Islet of Langerhans (tissue), 1 donor: Measurements from ENCODE around the gene PCYT2.

DNA sequence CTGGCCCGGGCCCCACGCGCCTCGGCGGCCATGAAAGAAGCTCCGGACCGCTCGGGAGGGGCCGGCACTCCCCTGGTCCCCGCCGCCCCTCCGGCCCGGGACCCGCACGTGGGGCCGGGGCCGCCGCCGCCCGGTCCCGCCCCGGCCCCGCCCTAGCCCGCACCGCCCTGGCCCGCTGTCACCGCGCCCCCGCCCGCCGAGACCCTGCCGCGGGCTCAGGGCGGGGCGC is 267 bp downstream of the ARHGDIA start:
- RRBS = 6% methylated on average over 6 of the region's 35 CpGs

DNA sequence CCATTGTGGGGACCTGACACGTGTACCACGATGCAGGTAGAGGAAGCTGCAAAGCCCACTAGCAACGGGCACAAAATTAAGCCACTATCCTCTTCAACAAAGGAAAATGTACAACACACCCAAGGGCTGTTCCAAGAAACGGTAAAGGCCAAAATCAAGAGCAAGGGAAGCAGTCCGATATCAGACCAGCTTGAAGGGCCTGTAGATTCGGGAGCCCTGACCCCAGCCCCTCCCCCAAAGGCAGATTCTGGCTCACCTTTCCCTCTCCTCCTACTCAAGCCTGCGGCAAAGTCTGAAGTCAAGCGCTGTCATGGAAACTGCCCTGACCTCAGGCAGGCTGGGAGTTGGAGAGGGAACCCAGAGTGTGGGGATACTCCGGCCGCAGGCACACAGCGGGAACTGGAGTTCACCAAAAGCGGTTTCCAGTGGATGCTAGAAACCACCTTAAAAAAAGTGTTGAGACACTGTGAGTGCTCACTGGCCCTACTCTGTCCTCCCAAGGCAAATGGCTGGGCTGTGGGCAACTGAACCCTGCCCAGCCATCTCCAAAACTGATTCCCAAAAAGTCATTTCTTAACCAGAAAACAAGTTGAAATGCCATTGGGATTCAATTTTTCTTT is 1.7 kb downstream of the ALYREF start:
- RRBS = no CpG with 5 or more reads among the region's 12 CpGs

GRCh38 chr17:81910236-81910897 is 832 bp downstream of the PCYT2 start:
- RRBS = 4% methylated on average over 3 of the region's 26 CpGs

DNA sequence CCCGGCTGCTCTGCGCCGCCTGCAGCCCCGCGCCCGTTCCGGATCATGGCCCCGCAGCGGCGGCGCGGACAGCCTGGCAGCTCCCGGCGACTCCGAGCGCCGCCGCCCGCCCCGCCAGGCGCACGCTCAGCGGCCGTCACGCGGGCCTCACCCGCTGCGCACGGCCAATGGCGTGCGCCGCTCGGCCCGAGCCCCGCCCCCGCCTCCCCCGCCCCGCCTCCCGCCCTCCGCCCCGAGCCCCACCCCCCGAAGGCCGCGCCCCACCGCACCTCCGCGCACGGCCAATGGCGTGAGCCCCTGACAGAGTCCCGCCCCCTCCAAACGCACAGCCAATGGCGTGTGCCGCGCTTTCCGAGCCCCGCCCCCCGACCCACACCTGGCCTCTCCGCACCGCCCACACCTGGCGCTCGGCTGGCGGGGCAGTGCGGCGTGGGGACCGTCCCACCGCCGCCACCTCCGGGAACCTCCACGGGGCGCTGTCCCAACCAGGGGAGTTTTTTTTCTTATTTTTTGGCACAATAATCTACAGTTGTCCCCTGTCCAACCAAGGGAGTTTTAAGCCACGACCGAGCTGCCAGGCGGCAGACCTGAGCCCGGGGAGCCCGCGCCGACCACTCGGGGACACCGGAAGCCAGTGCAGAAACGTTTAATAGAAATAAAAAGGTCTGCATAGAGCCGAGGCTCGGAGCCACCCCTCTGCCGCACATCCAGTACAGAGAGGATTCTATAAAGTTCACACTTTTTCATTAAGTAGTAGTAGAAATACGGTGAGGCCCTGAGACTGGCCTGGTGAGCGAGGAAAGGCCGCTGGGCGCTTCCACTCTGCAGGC is at the start of gene PCYT2:
PCYT2 (minus strand) TSS at position 91 of the 830 bp plus-strand sequence.
- RRBS = 4% methylated on average over 13 of the region's 87 CpGs

DNA sequence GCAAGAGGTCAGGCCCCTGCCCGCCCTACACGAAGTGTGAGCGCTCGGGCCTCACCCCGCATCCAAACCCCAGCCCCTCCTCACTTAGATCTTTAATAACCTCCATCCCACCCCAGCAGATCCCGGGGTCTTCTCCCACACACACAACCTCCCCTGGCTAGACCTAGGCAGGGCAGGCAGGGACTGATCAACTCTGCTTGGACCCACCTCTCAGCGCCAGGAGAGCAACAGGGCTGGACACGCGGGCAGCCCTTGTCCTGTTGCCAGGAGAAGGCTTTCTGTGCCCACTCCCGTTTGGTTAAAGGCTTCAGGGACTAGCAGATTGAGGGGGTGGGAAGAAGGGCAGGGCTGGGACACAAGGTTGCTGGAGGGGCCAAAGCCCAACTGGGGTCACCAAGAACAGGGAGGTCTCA is 477 bp upstream of the SIRT7 start:
- RRBS = no CpG with 5 or more reads among the region's 10 CpGs

- RRBS = 57% methylated on average over 3 of the region's 38 CpGs
Observed at GRCh38 chr17:81922723-81923238, 4.8 kb downstream of the MAFG start.

- RRBS = no CpG with 5 or more reads among the region's 15 CpGs
Observed at GRCh38 chr17:81932222-81933393, 4.5 kb downstream of the PYCR1 start.

DNA sequence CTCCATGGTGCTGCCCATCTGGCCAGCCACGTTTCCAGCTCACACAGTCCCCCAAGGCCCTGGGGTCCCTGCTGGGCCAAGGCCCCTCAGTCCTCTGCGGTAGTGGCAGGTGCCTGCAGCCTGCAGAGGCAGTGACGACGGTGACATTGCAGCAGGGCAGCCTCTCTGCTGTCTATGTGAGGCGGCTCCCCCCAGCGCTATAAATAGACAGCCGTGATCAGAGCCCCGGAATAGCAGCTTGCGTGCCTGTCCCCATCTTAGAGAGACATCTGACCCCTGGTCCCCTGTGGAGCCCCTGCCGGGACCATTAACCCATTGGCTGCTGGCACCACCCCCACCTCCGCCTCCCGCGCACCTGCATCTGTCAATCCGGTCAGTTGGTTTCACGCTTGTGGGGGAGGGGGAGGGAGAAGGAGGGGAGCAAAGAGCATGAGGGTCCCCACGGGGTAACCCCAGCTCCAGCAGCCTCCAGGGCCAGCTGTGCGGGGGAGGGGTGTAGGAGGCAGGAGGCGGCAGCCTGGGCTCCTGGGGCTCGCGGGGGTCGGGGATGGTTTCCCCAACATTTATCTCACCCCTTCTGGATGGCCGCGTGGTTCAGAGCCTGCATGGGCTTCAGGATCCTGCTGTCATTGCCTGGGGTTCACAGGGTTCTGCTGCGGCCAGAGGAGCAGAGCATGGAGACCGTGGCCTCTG is 4.8 kb upstream of the PYCR1 start:
- RRBS = 11% methylated on average over 7 of the region's 25 CpGs

DNA sequence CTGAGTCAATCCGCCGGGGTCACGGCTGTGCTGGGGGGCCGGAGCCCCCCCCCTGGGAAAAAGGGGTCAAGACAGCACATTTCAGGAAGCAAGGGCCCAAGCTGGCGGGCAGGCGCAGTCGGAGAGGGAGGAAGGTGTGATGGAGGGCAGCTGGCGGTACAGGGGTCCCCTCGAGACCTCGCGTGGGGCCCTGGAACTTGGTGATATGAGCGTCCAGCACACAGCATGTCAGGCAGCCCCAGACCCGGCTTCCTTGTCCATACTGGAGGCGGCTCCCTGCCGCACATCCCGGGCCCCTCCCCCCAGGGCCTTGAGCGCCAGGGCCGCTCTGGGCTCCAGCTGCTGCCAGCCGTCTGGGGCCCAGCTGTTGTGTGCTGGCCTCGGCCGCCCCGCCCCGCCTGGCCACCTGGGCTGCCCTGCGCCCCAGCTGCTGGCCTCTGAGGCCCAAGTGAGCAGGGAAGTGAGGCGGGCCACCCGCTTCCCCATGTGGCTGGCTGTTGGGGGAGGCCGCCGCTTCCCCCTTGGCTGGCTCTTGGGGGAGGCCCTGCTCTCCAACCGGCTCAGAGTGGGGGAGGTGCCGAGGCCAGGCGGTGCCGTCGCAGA is 5.7 kb upstream of the NOTUM start:
- RRBS = 73% methylated on average over 4 of the region's 33 CpGs

DNA sequence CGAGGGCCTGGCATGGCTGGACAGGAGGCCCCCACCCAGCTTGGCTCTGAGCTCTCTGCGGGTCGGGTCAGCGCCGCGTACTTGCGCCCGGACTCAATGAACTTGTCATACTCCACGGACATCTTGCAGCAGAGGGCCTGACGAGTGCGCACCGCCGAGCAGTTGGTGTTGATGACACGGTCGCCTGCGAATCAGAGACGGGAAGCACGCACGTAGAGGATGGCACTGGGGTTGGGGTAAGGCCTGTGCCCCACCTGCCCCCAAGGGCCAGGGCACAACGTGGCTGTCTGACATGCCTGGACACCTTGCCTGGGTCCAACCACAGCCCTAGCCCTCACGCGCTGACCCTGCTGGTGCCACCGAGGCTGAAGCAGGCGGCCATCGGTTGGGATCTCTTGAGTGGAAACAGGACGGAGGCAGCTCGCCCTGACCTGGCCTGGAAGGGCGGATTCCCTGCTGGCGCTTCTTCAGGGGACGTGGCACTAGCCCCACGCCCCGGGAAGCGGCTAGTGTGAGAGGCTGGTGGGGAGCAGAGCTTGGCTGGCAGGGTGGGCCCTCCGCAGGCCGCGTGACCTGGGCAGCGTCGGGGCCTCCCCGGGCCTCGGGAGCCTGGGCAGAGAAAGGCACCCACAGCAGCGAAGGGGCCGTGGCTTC is 903 bp downstream of the RFNG start:
- RRBS = 8% methylated on average over 8 of the region's 42 CpGs

- RRBS = 93% methylated on average over 4 of the region's 28 CpGs
Observed at GRCh38 chr17:82053565-82054188, 2.0 kb downstream of the GPS1 start.

DNA sequence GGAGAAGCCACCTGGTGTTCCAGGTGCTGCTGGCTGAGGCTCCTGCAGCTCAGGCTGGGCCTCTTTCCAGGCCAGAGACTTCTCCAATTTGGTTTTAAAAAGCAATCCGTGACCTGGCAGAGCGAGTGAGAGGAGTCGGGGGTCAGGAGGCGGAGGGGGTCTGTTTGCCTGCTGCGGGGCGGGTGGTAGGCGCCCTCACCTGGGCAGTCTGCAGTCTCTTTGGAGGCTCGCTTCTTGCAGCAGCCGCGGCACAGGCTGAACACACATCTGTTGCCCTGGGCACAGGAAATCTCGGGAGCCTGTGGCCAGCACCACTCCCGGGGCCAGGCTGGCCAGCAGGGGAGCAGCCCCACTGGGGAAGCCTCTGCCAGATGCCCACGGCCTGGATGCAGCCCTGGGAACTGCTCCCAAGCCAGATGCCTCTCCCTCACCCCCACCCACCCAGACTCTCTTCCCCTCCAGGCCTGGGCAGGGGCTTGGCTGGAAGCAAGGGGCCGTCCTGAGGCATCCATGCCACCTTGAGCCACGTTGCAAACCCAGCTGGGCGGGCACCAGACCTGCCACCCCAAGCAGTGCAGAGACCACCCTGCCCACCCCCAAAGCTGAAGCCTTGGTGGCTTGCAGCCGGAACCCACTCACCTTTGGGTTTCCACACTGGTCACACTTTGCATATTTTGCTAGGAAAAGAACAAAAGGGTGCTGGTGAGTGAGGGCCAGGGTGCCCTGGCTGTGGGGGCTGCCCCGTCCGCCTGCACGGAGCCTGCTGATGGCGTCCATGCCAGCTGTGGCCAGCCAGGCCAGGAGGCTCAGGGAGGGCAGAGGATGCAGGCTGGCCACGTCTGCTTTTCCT is 6.7 kb downstream of the GPS1 start:
- RRBS = no CpG with 5 or more reads among the region's 22 CpGs

GRCh38 chr17:82061350-82061773 is 4.2 kb downstream of the DUS1L start:
- RRBS = 90% methylated on average over 5 of the region's 15 CpGs

DNA sequence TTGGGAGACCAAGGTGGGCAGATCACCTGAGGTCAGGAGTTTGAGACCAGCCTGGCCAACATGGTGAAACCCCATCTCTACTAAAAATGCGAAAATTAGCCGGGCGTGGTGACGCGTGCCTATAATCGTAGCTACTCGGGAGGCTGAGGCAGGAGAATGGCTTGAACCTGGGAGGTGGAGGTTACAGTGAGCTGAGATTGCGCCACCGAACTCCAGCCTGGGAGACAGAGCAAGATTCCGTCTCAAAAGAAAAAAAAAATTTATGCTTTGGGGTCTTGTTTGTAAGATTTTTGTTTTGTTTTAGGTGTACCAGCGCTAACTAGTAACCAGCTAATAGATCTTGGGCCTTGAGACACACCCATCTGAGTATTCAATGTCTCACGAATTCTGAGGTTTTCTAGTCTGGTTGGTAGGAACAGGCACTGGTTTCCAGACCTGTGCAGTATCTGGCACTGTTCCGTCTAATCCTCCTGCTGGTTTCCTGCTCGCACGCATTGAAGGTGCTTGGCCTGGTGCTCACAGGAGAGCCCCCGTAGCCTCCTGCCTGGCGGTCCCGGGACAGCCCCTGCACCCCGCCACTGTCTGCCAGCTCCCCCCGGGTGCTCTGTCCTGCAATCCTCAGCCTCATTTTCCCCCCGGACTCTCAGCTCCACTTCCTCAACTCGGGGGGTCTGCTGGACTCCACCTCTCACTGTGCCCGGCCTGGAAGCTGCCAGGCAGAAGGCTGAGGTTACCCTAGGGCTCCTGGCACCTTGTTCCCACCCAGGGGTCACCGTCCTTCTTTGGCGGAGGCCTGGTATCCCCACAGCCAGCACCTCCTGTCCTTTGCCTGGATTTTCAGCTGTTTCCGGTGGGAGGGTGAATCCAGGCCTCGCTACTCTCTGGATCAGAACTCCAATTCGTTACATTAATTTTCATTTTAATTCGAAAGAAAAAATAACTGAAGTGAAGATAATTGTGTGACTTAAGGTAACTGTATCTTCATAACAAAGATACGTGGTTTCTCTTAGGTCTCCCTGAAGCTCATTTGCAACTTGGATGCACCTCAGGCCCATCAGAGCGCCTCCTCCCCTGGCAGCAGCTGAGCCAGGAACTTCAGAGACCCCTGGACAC is 10.7 kb upstream of the DUS1L start:
- RRBS = 76% methylated on average over 6 of the region's 31 CpGs

DNA sequence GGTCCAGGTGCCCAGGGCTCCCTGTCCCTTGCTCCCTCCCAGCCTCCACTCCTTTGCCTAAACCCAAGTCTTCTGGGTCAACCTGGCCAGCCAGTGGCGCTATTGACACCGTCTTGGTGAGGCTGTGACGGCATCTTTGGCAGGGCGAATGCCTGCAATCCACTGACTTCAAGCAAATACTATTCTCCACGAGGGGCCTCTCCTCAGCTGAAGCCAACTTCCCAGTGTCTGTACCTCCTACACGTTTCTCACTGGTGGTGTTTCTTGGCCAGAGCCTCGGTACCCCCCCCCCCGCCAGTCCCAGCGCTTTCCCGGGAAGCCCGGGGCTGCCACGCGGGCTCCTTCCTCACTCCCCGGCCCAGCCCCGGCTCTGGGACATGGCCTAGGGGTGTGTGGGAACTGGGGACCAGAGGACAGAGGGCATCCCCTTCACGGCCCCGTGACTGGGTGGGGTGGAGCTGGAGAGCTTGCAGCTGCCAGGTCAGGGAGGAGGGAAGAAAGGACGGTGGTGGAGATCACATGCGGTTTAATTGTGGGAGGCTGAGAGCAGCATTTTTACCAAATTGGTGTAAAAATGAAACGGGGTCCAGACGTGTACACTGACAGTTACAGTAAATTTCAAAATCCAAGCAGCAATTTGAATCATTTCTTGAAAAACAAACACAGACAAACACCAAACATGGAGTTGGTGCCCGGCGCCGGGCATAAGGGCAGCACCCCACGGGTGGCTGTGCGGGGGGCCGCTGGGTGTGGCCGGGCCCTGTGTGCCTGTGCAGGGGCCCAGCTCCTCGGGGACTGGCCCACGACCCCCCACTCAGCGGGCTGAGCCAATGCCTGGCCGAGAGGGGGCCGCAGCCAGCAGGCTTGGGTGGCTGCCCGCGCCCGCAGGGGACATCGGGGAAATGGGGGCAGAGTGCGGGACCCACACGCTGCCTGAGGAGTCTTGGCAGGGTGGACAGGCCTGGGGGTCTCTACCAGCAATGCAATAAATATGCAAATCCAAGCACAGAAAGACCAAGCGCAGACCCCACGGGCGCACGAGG is 12.5 kb upstream of the DUS1L start:
- RRBS = 88% methylated on average over 5 of the region's 43 CpGs

DNA sequence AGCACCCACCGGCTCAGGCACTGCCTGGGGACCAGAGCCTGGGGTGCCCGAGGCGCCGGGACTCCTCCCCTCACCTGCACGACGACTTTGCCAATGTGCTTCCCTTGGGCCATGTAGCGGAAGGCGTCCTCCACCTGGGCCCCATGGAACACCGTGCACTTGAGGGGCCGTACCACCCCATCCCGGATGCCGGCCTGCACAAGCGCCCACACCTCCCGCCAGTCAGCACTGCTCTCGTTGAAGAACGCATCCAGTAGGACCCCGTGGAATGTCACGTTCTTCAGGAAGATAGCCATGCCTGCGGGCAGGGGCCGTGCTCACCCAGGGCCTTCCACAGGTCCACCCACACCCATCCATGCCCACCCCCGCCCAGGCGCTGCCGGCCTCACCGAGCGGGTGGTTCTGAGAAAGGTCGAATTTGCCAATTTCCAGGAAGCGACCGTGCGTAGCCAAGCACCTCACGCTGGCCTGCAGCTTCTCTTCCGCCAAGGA is 14.9 kb downstream of the FASN start:
- RRBS = 95% methylated on average over 4 of the region's 31 CpGs

- RRBS = 4% methylated on average over 52 of the region's 90 CpGs
Observed at GRCh38 chr17:82096858-82097978, 818 bp downstream of the FASN start.

DNA sequence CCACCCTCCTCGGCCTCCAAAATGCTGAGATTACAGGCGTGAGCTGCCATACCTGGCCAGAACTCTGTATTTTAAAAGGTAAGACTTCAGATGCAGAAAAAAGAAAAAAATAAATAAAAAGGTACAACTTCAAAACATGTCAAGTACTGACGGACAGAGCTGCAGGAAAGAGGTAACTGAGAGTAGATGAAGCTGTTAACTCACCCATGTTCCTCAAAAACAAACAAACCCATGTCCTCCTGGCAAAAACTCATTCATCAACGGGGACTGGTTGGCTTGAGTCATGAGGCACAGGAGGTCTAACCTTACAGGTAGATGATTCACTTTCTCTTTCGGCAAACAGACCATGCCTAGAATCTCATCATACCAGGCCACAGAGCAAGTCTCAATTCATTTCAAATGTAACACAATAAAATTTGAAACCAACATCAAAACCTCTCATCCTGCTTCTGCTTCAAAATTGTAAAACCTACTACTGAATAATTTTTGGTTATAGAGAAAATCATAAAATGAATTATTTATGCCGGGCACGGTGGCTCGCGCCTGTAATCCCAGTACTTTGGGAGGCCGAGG is 12.3 kb upstream of the FASN start:
- RRBS = no CpG with 5 or more reads among the region's 10 CpGs

GRCh38 chr17:82153942-82154305 is 55.9 kb upstream of the FASN start:
- RRBS = no CpG with 5 or more reads among the region's 9 CpGs

DNA sequence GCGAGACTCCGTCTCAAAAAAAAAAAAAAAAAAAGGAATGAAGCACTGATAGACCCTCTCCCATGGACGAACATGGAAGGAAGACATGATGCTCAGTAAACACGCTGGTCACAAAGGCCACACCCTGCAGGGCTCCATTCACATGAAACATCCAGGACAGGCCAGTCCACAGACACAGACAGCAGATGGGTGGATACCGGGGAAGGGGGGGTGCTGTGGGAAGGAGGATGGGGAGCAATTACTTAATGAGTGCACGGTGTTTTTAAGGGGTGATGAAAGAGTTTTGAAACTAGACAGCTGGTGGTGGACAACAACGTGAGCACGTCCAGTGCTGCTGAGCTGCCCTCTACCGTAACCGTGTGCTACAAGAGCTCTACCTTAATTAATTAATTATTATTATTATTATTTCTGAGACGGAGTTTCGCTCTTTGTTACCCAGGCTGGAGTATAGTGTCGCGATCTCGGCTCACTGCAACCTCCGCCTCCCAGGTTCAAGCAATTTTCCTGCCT is 6.0 kb upstream of the SLC16A3 start:
- RRBS = no CpG with 5 or more reads among the region's 16 CpGs